ENCODE measurements around the gene NEMF.

DNA sequence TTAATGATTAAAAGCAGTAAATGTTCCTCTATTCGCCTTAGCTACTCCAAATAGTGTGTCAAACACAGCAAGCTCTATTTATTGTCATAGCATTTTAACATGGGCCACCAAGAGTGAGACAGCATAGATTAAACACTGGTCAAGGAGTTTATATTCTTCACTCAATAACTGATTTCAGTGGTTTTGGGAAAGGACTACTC, 658.2 kb upstream of the MDGA2 start:
- PRO-cap: no peak
- CAGE, long polyA plus RNA: no peak

- PRO-cap: no peak
- CAGE, long polyA plus RNA: no peak
Observed at GRCh38 chr14:49581099-49582006, 4.8 kb downstream of the RPS29 start.

GRCh38 chr14:49770654-49771048, 2.7 kb downstream of the KLHDC2 start:
- PRO-cap: no peak
- CAGE, long polyA plus RNA: no peak

GRCh38 chr14:49852159-49853424, at the start of gene NEMF:
Gene NEMF (minus strand): TSS chr14:49852788.
- PRO-cap: bidirectional peak, plus-strand start at chr14:49852468, minus-strand start at chr14:49852438; bidirectional peak, plus-strand start at chr14:49852610, minus-strand start at chr14:49852591; bidirectional peak, plus-strand start at chr14:49852665, minus-strand start at chr14:49852648; bidirectional peak, plus-strand start at chr14:49852988, minus-strand start at chr14:49852836; unidirectional peak, minus-strand start at chr14:49853045
- CAGE, long polyA plus RNA: start-site peak on the minus strand at chr14:49852756-49852824, 94 and 52 reads in 2 replicates

DNA sequence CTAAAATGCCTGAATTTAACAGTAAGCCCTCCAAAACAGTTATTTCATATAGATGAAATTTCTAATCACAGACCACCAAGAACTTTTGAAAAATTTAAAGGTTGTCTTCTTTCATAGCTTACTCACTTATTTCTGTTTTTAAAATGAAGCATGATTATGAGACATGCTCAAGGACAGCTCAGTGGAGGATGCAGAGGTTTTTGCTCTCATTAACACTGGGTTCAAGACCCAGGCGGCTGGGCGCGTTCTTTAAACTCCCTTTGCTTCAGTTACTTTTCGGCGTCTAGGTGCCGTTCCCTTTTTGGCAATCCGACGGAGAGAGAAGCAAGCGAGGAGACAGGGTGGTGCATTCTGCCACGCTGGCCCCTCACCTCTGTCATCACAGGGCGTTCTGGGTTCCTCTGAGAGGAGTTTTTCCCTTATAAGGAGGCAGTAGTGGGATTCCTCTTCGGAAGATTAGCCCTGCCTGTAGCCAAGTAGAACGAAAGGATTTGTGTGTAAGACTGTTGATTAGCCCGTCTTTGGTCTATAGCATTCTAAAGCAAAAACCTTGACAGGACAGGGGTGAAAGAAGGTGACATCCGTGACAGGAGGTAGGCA, 8.9 kb upstream of the NEMF start:
- PRO-cap: bidirectional peak, plus-strand start at position 307 of the sequence, minus-strand start at position 393 of the sequence
- CAGE, long polyA plus RNA: no peak

DNA sequence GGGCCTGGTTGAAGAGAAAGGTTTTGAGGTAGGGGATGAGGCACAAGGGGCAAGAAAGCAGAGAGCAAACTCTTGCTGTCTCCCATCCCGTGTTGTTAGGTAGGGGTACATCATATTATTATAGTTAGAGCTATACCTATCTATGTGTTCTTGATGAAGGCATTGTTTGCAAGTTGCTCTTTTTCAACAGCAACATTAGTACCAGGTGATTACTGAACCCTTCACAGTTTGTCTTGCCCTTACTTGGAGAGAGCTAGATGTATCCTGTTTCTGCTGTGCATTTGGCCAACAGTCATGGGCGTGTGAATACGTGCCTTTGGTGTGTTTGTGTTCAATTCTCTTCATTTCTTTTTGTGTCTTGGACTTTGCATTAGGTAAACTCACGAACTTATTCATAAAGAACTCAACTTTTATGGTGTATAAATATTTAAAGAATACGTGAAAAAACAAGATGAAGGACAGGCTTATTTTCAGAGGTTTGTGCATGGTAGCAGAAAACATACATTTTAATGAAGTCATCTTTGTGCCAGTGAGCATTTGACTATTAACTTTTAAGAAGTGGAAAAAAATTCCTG, 14.3 kb downstream of the ARF6 start:
- PRO-cap: no peak
- CAGE, long polyA plus RNA: no peak

- PRO-cap: unidirectional peak, plus-strand start at chr14:49962845
- CAGE, long polyA plus RNA: no peak
Observed at GRCh38 chr14:49962227-49963321, 69.7 kb downstream of the ARF6 start.

DNA sequence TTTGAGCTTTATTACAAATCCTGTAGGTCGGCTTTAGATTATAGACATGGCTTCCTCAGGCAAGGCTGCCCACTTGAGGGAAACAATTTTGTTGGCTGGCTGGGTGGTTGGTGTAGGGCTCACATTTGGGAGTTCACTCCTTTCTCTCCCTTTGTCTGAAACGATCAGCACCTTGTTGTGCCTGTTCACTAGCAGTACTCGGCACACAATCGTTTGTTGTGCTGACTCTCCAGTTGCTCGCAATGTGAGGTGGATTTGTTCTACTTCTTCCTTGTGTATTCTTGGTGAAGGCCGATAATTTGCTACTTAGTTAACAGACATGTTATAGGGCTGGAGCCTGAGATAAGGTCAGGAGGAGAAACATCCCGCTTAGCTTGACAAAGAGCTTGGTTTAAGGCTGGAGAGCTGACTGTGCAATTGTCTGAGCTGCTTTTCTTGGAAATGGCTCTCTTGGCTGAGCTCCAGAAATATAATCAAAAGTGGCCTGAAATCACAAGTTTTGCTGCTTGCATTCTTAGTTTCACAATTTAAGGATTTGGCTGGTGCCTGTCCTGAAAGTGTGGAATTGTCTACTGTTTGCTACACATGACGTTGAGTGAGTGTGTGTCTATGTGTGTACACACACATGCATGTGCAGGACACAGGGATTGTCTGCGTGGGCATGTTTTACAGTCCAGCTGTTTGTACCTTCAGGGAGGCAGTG, 77.6 kb downstream of the ARF6 start:
- PRO-cap: no peak
- CAGE, long polyA plus RNA: no peak

DNA sequence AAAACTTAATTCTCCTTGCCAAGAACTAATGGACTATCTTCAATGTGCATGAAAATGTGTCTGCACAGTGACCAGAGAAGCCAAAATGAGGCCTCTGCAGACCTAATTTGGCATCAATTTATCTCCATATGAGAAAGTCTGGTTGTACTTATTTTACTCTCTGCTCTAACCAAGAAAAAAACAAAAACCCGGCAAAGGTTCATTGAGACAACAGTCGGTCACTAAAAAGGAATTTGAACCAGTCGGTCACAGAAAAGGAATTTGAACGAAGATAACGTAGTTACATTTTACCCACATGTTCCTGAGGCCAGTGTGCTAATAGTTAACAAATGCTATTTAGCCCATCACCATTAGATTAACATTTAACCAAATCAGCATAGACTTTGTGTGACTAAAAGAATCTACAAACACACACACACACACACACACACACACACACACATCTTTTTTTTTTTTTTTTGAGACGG, 94.4 kb downstream of the ARF6 start:
- PRO-cap: no peak
- CAGE, long polyA plus RNA: no peak

GRCh38 chr14:50003072-50004193, 110.6 kb downstream of the ARF6 start:
- PRO-cap: bidirectional peak, plus-strand start at chr14:50003540, minus-strand start at chr14:50003190
- CAGE, long polyA plus RNA: start-site peak on the plus strand at chr14:50003528-50003606, 36 and 25 reads in 2 replicates

- PRO-cap: no peak
- CAGE, long polyA plus RNA: no peak
Observed at GRCh38 chr14:50023451-50024161, 92.8 kb downstream of the VCPKMT start.

DNA sequence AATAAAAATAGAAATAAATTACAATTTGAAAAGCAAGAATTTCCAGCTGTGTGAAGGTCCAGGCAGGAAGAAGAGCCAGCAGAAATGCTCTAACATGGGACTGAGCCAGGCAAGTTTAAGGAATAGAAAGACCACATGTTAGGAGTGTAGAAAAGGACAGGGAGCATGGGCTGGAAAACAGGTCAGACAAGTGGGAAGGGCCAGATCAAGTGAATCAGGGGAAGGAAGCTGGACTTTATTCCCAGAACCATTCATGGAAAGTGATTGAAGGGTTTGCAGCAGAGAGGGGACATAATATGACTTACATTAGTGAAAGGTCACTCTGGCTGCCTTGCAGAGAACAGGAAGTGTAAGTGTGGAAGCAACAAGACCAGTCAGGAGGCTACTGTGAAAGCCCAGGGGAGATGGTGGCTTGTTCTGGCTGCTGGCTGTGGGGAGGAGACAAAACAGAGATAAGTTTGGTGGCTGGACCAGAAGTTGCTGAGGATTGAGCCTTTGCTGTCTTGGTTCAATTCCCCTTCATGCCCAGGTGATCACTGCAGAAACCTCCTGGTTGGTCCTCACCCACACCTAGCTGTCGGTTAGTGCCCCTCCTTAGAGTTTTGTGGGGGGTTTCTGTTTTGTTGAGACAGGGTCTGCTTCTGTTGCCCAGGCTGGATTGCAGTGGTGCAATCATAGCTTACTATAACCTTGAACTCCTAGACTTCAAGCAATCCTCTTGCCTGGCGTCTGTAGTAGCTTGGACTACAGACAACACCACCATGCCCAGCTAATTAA, 69.0 kb downstream of the VCPKMT start:
- PRO-cap: no peak
- CAGE, long polyA plus RNA: no peak

- PRO-cap: bidirectional peak, plus-strand start at chr14:50083351, minus-strand start at chr14:50083175
- CAGE, long polyA plus RNA: no peak
Observed at GRCh38 chr14:50083011-50083891, 33.1 kb downstream of the VCPKMT start.

DNA sequence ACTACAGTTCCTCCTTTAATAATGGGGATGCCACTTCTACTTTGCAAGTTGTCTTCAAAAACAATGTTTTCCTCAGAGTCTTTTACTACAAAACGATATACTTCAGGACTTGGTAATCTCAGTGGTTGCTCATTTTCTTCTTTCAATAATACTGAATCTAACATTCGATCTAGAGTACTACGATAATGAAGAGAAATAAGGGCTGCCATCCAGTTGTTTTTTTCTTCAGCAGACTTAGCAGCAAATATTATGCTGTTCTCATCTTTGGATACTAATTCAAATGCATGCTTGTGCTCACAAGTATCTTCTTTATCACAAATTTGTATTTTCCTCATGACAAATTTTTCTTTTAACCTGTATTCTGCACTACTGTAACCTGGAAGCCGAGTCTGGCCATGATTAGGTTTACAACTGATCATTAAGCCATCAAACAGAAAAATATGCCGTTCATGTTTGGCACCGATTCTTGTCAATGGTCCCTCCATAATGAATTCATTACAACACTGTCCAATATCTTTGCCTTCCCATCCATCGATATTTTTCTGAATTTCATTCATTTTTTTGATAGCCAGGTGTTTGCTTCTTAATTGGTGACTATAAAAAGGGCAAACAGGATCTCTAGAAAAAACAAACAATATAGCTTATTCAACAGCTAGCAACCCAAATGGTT, 43.2 kb upstream of the VCPKMT start:
- PRO-cap: no peak
- CAGE, long polyA plus RNA: no peak

DNA sequence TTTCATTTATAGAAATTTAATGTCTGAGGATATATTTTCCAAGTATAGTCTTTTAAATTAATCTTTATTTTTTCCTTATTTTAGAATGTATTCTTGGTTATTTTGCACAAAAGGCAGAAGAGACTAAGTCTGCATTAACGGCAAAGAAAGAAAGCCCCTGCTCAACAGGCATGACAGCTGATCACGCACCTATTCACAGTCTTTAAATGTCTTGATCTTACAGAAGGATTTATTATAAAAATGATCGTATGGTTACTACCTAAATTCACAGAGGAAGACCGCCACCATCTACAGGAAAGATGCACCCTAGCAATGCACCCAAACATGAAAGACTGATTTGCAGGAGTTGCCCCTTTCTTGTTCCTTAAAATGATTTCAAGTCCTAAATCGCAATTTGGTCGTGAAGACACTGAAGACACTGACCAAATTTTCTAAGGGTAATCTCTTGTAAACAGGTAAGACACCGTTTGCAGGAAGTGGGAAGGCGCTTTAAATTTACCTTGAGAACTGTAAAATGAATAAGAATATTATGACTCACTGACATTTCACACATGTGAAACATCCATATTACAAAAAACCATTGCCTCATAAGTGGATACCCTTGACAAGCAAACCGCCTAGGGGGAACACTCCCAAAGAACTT, 1.1 kb downstream of the SOS2 start:
- PRO-cap: no peak
- CAGE, long polyA plus RNA: no peak

DNA sequence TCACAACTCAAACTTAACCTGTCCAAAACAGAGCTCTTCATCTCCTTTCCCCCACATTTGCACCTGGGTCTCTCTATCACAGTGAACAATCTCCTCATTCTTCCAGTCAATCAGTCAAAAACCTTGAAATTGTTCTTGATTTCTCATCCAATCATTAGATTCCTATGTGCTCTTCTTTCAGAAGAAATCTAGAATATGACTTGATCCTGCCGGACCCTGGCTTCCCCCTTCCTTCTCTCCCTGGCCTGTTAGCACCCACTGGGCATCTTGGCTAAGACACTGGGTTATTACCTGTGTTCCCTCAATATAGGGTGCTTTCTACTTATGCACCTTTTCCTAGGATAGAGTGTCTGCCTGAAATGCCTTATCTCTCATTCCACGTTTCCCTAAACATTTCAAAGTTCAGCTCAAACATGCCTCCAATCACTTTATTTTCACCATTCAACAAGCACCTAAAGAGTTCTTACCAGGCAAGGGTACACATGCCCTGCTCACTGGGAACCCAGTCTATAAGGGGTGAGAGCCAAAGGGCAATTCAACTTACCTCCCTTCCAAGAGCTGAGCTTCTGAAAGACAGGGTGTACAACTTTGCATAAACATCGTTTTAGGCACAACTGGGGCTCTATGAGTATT, 3.8 kb downstream of the CDKL1 start:
- PRO-cap: no peak
- CAGE, long polyA plus RNA: no peak

DNA sequence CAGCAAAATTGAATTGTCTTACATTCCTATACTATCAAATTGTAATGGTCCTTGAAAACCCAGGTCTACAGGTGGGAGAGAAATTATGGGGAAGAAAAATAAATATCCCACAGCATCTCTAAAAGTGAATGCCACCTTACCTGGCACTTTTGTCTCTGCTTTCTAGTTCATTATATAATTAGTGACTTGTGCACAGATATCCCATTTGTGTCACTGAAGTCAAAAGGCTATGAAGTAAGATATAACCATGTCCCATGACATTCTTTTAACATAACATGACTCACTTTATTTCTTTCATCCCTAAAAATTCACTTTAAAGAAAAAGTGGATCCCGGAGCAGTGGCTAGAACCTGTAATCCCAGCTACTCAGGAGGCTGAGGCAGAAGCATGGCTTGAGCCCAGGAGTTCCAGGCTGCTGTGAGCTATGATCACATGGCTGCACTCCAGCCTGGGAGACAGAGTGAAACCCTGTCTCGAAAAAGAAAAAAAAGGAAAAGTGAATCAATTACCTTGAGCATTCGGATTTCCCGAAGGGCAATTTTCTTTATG, 1.4 kb downstream of the CDKL1 start:
- PRO-cap: no peak
- CAGE, long polyA plus RNA: no peak

GRCh38 chr14:50515222-50516091, 16.9 kb downstream of the MAP4K5 start:
- PRO-cap: no peak
- CAGE, long polyA plus RNA: no peak

DNA sequence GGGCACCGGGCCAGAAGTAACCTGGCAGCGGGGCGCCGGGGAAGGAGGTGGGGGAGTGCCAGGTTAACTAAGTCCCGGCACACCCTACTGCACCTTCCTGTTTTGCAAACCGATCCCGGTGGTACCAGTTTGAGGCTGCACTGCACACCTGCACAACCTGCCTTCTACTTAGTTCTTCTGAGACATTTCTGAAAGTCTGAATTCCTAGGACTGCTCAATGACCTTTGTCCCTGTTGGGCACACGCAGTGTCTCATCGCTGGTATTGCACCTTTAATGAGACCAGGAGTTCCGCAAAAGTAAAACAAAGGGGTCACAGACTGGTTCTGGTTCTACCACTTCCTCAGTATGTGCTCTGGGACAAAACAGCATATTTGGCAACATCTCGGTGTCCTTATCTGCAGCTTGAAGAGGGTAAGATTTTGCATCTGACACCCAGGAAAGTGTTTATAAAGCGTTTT, 616 bp upstream of the MAP4K5 start:
- PRO-cap: bidirectional peak, plus-strand start at position 333 of the sequence, minus-strand start at position 198 of the sequence
- CAGE, long polyA plus RNA: no peak

- PRO-cap: no peak
- CAGE, long polyA plus RNA: no peak
Observed at GRCh38 chr14:50659745-50660247, 8.3 kb downstream of the SAV1 start.

Data from B cell (primary cell).